Placental pericyte (primary cell): Measurements from ENCODE around the genes DNAJB12 and P4HA1.

DNA sequence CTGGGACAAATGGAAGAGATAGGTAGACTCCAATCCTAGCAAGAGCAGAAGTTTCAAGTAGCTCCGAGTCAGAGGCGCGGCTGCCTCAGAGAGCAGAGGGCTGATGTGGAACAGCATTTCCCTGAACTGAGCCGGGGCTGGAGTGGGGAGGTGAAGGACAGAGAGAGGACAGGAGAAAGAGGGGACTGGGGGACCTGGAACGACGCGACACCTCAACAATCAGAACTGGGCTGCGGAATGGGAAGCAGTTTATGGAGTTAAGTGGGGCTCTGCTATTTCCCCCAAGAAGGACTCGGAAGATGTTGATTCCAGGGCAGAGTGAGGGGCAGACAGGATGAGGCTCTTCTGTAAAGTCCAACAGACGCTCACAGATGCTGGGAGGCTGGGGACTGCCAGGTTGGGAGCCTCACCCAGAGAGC is 27.8 kb downstream of the SPOCK2 start:
- CAGE, long polyA plus RNA, result no peak

GRCh38 chr10:72061782-72062573 is 26.4 kb downstream of the SPOCK2 start:
- CAGE, long polyA plus RNA, result no peak

DNA sequence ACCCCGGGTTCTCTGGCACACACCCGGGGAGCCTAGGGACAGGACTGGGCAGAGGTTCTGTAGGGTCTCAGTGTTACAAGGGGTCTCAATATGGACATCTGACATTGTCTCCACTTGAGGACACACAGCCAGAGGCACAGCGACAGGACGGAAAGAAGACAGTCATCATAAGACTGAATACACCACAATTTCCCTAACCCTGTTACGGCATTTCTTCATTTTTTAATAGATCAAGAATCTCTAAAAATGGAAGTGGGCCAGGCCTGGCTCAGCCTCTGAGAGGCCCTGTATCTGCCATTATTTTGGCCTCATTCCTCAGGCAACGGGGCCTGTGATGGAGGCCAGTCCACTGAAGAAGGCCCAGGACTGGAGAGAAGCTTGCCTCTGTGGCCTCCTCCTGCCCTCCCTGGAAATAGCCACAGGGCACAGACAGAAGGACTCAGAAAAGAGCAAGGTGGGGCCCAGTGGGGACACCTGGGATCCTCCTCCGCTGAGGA is 8.3 kb downstream of the SPOCK2 start:
- CAGE, long polyA plus RNA, result no peak

DNA sequence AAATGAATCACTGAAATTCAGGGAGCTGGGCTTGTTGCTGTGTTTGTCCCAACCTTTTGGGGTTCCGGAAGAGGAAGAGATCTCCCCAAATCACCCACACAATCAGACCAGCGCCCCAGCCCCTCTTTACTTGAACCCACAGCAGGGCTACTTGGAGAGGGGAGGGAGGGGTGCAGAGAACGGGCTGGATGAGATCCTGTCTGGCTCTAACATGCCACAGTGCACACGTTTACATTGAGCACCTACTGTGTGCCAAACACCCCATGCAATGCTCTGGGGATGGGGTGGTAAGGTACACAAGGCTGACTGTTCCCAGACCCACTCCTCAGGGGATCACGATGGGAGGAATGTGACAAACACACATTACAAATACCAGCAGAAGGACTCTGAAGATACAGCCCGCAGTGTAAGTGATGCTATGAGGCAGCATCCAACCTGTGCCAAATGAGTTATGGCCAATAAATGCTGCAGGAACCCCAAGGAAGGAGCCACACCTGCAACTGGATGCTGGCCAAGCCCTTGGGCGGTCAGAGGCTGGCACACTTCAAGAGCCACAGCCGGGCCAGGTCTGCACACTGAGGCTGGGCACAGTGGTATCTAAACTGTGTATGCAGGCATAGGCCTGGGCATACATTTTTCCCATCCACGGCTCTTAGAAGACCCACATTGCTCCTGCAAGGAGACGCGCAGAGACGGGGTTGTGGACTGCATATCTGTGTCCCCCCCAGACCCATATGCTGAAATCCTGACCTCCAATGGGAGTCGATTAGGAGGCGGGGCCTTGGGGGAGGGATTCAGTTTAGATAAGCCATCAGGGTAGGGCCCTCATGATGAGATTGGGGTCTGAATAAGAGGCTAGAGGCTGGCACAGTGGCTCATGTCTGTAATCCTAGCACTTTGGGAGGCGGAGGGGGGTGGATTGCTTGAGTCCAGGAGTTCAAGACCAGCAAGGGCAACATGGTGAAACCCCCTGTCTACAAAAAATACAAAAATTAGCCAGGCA is 6.3 kb downstream of the SPOCK2 start:
- CAGE, long polyA plus RNA, result no peak

GRCh38 chr10:72273222-72273887 is 369 bp upstream of the DDIT4 start:
- CAGE, long polyA plus RNA, result no peak

DNA sequence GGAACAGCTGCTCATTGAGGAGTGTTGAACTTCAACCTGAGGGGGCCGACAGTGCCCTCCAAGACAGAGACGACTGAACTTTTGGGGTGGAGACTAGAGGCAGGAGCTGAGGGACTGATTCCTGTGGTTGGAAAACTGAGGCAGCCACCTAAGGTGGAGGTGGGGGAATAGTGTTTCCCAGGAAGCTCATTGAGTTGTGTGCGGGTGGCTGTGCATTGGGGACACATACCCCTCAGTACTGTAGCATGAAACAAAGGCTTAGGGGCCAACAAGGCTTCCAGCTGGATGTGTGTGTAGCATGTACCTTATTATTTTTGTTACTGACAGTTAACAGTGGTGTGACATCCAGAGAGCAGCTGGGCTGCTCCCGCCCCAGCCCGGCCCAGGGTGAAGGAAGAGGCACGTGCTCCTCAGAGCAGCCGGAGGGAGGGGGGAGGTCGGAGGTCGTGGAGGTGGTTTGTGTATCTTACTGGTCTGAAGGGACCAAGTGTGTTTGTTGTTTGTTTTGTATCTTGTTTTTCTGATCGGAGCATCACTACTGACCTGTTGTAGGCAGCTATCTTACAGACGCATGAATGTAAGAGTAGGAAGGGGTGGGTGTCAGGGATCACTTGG is 1.5 kb downstream of the DDIT4 start:
- CAGE, long polyA plus RNA, result no peak

GRCh38 chr10:72310149-72311060 is 36.7 kb downstream of the DDIT4 start:
- CAGE, long polyA plus RNA, result no peak

GRCh38 chr10:72315299-72316237 is 39.2 kb downstream of the DNAJB12 start:
- CAGE, long polyA plus RNA, result no peak

DNA sequence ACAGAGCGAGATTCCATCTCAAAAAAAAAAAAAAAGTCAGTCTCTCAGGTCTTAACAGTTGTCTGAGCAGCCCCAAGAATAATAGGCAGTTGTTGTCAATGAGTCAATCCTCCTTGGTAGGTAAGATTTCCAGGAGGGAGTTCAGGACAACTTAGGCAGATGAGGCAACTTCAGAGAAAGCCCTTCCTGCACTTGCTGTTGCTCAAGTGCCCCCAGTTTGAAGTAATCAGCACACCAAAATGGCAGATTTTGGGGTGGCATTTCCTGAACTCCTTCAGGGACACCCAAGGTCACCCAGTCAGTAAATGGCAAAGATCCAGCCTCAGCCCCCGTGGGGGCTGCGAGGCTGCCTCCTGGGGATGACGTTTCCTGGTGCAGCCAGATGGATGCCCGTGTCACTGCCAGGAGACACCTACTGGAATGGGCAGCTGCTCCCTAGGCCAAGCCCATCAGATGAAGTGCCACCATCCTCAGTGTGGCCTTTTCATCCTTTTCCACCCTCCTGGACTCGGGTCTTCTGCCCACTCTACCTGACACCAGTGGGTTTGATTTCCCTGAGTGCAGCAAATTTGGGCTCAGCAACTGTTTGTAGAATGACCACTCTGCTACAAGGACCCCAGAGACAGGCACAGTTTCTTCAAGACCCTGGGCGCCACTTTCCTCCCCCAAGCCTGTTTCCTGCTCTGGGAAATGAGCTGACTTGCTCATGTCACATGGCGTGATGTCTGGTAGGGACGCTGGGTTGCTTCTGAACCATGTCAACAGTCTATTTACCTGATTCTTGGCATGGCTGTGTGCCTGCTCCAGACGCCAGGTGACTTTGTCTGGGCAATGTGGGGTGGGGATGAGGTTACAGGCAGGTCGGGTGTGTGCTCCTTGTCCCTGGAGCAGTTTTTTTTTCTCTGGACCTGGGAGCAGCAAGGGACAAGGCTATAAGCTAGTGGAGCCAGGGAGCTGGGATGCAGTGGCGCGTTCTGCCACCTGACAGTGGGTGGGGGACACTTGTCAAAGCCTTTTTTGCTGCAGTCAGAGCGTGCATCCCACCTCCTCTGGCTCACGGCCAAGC is 23.4 kb downstream of the DNAJB12 start:
- CAGE, long polyA plus RNA, result no peak

DNA sequence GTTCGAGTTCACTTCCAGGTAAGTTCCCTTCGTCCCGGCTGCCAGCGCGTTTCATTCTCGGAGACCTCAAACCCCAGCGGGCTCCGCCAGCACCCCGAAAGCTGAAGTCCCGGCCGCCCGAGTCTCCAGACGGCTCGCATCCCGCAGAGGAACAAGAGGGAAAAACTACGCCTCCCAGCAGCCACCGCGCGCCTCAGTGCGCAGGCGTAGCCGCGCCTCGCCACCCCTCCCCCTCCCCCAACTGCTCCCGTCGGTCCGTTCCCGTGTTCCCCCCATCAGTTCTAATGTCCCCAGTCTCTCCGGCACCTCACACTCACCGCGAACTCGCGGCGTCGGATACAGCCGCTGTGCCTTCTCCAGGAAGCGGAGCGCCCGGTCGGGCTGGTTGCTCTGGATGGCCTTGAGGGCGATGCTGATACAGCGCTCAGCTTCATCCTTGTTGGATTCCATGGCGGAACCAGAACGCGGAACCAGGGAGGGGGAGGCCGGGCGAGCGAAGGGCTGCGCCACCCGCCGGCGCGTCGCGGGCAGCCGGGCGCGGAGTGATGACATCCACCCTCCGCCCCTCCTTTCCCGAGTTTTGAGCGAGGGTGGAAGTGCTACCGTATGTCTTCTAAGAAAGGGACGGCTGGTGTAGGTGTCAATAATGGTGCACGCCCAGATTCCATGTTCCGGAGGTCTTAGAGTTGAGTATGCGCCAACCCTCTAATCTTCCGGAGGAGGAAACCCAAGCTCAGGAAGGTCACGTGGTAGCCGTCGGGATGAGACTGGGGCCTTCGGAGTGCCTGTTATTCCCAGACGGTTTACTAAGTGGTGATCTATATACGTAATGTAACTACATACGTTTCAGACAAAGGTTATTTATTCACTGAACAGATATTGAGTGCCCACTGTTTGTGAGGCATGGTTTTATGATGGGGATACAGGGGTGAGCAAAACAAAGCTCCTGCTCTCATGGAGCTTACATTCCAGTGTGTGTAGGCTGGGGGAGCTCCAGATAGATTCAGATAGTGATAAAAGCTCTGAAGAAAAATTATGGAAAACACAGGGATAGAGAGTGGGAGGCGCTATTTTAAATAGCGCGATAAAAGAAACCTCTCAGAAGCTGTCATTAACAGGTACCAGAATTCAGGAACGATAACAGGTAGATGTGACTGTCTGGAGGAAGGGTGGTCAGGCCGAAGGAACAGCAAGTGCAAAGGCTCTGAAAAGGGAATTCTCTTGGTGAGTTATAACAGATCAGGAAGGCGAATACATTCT is at the start of gene DNAJB12:
Gene DNAJB12, minus strand, starts transcription at position 472 of the 1,260 bp plus-strand sequence.
- CAGE, long polyA plus RNA, result no peak

DNA sequence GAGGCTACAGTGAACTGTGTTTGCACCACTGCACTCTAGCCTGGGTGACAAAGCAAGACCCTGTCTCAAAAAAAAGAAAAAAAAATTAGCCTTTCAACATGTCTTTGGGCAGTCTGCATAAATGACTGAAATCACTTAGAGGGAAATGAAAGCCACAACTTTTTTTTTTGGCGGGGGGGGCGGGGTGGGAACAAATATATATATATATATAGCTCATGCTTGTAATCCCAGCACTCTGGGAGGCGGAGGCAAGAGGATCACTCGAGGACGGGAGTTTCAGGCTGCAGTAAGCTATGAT is 23.4 kb upstream of the MICU1 start:
- CAGE, long polyA plus RNA, result no peak

GRCh38 chr10:72685256-72686014 is 6.5 kb upstream of the MCU start:
- CAGE, long polyA plus RNA, result no peak

- CAGE, long polyA plus RNA, result no peak
These were observed 976 bp downstream of the MCU start for GRCh38 chr10:72693039-72693199.

DNA sequence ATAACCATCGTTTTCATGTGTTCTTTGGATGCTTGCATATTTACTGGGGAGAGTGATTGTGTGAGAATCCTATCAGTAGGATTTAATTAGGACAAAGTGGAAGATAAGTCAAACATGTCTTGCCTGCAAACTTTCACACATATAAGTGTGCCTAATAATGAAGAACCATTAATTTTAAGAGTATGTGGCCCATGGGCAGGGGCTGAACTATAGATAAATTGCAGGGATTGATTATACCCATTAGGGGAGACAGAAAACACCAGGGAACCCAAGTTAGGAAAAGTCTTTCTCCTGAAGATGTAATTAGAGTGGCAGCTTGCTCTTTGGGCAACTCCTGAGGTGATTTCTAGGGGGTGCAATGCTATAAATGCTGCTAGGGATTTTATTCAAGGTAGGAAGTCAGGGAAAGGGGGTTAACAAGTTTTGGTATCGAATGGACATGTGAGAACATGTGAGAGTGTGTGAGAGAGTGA is 50.6 kb downstream of the MCU start:
- CAGE, long polyA plus RNA, result no peak

DNA sequence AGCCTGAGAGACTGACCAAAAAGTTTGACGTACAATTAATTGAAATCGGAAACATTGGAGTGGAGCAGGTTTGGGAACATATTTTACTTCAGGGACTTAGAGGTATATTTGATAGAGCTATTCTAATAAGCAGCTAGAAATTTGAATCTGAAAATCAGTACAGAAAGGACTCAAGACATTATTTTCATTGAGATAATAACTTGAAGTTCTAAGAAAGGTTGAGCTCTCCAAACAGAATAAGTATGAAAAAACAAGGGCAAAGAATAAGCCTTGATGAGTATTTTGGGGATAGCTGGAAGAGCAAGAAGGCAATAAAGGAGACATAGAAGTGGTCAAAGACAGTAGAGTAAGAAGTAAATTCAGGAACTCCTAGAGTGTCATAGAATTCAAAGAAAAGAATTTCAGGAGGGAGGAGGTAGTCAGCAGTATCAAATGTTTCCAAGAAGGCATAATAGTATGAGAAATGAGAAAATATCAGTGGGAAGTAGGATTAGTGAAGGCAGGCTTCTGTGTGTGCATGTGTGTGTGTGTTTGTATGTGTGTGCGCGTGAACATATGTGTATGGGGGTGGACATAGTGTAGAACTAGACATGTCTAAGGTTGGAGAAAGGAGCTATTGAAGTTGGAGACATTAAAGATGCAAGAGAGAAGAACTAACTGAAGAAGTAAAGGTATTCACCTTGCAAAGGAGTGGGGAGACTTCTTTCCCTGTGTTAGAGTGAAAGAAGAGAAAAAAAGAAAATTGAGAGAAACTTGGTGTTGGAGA is 83.9 kb upstream of the OIT3 start:
- CAGE, long polyA plus RNA, result no peak

- CAGE, long polyA plus RNA, result no peak
These were observed 52.4 kb downstream of the P4HA1 start for GRCh38 chr10:73044173-73044711.

- CAGE, long polyA plus RNA, result no peak
These were observed at the start of gene P4HA1 for GRCh38 chr10:73096793-73097401. Gene P4HA1, minus strand, starts transcription at chr10:73096866.

DNA sequence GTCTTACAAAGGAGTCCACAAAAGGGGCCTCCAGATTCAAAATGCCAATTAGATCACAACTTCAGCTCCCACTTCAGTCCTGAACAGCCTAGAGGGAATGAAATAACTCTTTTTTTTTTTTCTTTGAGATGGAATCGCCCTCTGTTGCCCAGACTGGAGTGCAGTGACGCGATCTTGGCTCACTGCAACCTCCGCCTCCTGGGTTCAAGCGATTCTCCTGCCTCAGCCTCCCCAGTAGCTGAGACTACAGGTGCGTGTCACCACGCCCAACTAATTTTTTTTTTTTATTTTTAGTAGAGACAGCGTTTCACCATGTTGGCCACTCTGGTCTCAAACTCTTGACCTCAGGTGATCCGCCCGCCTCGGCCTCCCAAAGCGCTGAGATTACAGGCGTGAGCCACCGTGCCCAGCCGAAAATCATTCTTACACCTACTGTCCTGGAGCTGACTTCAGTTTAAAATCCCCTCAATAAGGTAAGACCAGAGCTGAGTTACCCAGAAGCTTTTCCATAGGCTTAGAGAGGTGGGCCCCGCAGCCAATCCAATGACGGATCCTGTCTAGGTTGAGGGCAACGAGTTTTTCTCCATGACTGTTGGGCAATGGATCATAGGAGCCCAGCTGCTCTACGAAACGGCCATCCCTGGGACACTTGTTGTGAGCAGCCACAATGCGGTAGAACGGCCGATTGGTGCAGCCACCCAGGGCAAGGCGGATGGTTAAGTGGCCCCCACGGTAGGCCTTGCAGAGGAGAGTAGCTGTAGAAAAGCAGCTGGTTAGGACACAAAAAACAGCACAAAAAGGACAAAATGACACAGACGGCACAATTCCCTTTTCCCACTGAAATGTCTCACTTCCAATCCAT is 944 bp downstream of the MRPS16 start:
- CAGE, long polyA plus RNA, result no peak

DNA sequence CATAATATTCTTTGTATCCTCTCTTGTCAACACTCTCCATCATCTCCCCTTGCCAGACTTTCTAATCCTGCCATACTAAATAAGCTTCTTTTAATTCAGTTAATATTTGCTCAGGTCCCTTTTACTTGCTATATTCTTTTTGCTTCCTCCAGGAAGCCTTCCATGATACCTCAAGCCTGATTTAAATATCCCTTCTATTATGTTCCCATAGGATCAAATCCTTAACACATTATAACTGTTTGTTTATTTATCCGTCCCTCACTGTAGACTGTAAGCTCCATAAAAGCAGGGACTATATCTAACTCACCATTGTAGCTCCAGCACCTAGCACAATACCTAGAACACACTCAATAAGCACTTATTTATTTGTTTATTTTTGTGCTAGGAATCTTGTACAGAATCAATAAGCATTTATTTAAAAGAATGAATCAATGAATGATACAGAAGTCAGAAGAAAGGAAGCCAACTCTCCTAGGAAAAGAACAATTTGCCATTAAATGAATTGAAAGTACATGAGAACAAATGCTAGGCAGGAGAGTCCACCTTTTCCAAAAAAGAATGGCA is 7.3 kb upstream of the PPP3CB start:
- CAGE, long polyA plus RNA, result no peak

- CAGE, long polyA plus RNA, result no peak
These were observed 7.0 kb upstream of the MYOZ1 start for GRCh38 chr10:73648131-73648875.